HT1080 (cell line): ENCODE measurements around a stretch of chr2.

GRCh38 chr2:106159608-106160208 lies 34.4 kb downstream of the UXS1 start:
RAMPAGE:
- cytosol, long total RNA, result no peak
- long total RNA, result no peak
- nucleus, long total RNA, result no peak

DNA sequence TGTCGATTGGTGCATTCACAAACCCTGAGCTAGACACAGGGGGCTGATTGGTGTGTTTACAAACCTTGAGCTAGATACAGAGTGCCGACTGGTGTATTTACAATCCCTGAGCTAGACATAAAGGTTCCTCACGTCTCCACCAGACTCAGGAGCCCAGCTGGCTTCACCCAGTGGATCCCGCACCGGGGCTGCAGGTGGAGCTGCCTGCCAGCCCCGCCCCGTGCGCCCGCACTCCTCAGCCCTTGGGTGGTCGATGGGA lies 79.7 kb upstream of the RGPD4 start:
RAMPAGE:
- cytosol, long total RNA, result no peak
- long total RNA, result no peak
- nucleus, long total RNA, result no peak

GRCh38 chr2:107748190-107748675 lies 78.5 kb upstream of the RGPD4 start:
RAMPAGE:
- cytosol, long total RNA, result no peak
- long total RNA, result no peak
- nucleus, long total RNA, result no peak

GRCh38 chr2:108591141-108591795 lies 57.0 kb downstream of the LIMS1 start:
RAMPAGE:
- cytosol, long total RNA, result no peak
- long total RNA, result no peak
- nucleus, long total RNA, result no peak

DNA sequence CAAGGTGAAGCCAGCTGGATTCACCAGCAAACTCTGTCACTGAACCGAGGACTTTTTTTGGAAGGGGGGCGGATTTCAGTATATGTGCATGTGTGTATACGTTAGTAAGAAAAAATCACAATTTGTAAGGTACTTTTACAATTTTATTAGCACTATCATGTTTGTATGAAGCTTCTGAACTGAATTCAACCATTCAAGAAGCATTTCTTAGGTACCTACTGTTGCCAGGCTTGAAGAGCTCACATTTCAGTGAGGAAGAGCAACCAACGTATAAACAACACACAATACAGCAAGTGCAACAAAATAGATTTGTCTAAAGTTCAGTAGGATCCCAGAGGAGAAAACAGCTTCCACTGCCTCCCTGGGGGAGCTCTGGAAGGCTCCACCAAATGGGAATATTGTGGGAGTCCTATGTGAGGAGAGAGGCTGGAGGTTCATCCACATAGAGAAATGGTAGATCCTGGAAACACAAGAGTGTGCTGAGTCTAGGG lies 72.2 kb downstream of the LIMS1 start:
RAMPAGE:
- cytosol, long total RNA, result no peak
- long total RNA, result no peak
- nucleus, long total RNA, result no peak

RAMPAGE:
- cytosol, long total RNA, result no peak
- long total RNA, result no peak
- nucleus, long total RNA, result no peak
These were observed 22.9 kb upstream of the CCDC138 start for GRCh38 chr2:108763202-108764465.

DNA sequence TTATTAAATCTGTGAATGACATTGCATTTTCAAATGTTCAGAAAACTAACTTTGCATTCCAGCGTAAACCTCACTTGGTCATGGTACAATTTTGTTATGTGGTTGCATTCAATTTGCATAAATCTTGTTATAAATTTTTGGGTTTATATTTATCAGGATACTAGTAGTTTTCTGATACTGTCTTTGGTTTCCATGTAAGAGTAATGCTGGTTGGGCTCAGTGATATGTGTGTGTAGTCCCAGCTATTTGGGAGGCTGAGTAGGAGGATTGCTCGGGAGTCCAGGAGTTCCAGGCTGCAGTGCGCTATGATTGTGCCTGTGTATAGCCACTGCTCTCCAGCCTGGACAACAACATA lies 12.5 kb upstream of the CCDC138 start:
RAMPAGE:
- cytosol, long total RNA, result no peak
- long total RNA, result no peak
- nucleus, long total RNA, result no peak

GRCh38 chr2:108926614-108927017 lies 62.4 kb downstream of the EDAR start:
RAMPAGE:
- cytosol, long total RNA, result no peak
- long total RNA, result no peak
- nucleus, long total RNA, result no peak

DNA sequence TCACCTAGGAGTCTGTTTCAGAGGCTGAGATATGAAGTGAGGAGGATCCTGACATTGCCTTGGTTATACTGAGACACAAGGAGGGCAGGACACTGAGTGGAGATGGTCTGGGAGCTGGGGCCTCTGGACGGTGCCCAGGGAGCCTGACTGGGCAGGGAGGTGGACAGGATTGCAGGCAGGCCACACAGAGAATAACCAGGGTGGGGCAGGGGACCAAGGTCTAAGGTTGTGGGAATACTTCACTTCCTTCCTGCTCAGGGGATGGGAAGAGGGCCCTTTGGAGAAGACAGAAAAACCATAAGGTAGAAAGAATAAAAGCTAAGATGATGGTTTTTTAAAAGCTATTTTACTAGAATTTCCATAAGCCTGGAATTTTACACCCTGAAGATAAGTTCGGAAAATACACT lies 18.6 kb downstream of the EDAR start:
RAMPAGE:
- cytosol, long total RNA, result no peak
- long total RNA, result no peak
- nucleus, long total RNA, result no peak

DNA sequence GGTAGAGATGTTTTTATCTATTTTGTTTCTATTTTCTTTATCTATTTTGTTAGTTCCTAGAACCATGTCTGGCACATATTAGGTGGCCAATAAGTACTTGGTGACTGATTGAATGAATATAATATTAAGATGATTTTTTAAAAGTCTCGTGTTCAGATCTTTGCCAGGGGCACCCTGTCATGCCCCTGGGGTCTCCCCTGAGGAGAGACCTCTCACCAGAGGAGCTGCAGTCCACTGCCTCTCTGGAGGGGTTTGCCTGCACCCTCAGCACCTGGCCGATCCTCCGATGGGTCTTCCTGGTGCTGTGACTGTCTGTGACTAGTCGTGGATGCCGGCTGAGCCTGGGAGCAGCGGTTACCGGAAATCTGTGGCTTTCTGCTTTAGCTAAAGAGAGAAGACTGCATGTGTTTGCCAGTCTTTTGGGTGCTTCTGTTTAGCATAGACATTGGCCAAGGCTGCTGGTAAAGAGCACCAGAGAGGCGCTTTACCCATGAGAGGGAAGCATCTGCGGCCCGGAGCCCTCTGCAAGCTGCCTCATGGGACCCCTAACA lies 202.7 kb downstream of the SH3RF3 start:
RAMPAGE:
- cytosol, long total RNA, result no peak
- long total RNA, result no peak
- nucleus, long total RNA, result no peak

DNA sequence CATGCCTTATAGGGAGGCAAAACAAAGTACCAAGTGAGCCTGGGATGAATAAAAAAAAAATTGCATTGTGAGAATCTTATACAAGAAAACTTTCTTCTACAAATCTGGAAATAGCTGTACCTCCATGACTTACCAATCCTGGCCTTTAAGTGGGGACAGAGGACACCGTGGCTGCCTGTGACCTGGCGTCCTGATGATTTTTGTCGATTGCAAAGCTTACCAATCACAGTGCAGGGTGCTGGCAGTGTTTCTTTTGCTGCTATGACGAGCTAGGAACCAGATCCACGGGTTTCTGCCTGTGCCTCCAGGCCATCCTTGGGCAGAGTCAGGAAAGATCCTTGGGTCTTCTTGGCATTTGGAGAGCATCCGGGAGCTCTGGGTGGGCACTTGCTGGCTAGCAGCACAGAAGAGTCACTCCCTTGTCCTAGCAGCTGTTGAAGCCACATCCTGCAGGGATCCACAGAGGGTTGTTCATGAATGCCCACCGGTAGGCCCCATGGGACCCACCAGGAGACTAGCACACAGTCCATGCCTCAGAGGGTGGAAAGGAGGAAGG lies 206.0 kb downstream of the SEPTIN10 start:
RAMPAGE:
- cytosol, long total RNA, result no peak
- long total RNA, result no peak
- nucleus, long total RNA, result no peak

GRCh38 chr2:109494787-109495144 lies 119.0 kb downstream of the SEPTIN10 start:
RAMPAGE:
- cytosol, long total RNA, result no peak
- long total RNA, result no peak
- nucleus, long total RNA, result no peak

DNA sequence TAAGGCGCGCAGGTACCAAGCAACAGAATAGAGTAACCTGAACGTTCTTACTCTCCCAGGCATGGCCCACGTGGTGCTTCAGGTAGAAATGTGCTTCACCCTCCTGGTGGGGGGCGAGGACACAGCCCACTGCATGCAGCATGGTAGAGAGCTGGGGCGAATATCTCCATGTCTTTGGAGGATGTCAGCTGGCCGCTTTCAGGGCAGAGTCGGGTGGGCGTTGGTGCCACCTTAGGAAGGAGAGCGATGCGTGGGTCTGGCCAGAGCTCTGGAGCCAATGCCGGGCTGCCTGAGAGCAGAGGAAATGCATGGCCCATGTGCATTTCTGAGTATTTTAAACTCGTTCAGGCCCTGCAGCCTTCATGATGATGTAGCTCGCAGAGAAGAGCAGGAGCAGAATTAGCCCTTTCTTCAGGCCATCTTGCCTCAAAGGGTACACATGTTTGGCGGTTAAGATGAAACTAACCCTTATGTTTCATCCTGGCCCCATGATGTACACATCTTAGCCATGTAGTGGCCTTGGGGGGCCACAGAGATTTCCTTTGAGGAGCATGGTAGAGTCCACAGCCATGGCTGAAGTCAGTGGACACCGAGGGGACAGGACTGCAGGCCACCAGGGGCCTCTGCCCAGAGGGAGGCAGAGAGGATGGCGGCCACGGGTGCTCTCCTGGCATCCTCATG lies 109.9 kb downstream of the SEPTIN10 start:
RAMPAGE:
- cytosol, long total RNA, result no peak
- long total RNA, result no peak
- nucleus, long total RNA, result no peak

GRCh38 chr2:109677066-109677675 lies 63.0 kb downstream of the SOWAHC start:
RAMPAGE:
- cytosol, long total RNA, result no peak
- long total RNA, result no peak
- nucleus, long total RNA, result no peak

DNA sequence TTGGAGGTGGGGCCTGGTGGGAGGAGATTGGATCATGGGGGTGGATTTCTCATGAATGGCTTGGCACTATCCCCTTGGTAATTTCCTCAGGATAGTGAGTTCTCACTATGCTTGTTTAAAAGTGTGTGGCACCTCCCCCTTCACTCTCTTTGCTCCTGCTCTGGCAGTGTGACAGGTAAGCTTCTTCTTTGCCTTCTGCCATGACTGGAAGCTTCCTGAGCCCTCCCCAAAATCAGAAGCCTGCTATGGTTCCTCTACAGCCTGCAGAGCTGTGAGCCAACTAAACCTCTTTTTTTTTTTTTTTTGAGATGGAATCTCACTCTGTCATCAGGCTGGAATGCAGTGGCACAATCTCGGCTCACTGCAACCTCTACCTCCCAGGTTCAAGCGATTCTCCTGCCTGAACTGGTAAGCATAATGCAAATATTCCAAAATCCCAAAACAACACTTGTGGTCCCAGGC lies 80.0 kb downstream of the SOWAHC start:
RAMPAGE:
- cytosol, long total RNA, result no peak
- long total RNA, result no peak
- nucleus, long total RNA, result no peak

DNA sequence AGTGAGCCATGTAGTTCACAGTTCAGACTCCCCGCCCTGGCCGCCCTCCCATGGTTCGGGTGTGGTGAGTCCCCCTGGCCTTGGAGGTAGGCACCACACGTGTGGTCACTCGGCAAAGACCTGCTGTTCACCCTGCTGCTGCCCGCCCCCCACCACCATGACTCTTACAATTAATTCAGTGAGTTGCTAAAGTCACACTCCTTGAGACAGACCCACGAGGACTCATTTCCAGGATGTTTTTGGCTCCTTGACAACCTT lies 5.1 kb upstream of the MALL start:
RAMPAGE:
- cytosol, long total RNA, result no peak
- long total RNA, result no peak
- nucleus, long total RNA, result no peak

DNA sequence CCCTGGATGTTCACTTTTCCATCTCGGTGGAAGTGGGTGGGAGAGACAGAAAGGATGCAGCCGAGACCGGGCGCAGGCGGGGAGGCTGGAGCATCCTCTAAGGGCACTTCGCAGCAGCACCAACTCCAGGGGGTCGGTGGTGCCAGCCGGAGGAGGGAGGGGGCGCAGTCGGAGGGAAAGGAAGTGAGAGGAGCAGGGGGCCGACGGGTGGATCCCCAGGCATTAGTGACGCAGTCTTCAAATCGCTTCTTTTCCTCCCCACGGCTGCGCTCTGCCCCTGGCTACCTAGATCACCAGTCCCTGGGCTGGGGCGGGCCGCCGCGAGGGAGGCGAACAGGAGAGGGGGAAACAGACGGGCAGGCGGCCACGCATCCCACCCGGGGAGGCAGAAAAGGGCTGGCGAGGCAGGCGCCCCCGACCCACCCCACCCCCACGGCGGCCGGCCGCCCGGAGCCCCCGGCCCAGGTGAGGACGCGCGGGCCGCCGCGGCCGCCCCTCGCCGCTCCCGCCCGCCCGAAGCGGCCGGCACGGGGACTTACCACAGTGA lies 33.2 kb upstream of the RGPD6 start:
RAMPAGE:
- cytosol, long total RNA, result no peak
- long total RNA, result no peak
- nucleus, long total RNA, result no peak

DNA sequence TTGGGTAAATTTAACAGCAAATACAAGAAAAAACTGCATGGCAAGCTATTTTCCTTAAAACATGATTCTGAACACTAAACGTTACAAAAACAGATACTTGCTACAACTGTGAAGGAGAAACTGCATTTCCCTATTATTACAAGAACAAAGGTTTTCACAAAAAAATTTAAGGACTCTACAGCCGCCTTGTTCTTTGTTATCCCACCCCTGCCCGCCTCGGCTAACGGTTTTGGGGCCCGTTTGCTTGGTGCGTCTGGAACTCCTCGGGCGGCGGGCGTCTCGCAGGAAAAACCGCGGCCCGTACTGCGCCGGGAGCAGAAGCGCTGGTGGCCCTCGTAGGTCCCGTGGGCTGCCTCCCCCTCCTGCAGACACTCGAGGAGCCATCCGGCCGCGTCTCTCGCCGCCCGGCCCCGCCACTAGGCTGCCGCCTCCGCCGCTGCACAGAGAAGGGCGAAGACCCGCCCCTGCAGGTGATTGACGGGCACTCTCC lies 347 bp upstream of the ZC3H6 start:
RAMPAGE:
- cytosol, long total RNA, result no peak
- long total RNA, result no peak
- nucleus, long total RNA, result no peak

GRCh38 chr2:112275789-112276879 lies 737 bp downstream of the ZC3H6 start:
RAMPAGE:
- cytosol, long total RNA, result no peak
- long total RNA, result no peak
- nucleus, long total RNA, result no peak

RAMPAGE:
- cytosol, long total RNA, result no peak
- long total RNA, result no peak
- nucleus, long total RNA, result no peak
These were observed 34.4 kb downstream of the ZC3H6 start for GRCh38 chr2:112309674-112310353.